Pulmonary lymph node (tissue), 1 donor: ENCODE measurements around a stretch of chr10.

DNA sequence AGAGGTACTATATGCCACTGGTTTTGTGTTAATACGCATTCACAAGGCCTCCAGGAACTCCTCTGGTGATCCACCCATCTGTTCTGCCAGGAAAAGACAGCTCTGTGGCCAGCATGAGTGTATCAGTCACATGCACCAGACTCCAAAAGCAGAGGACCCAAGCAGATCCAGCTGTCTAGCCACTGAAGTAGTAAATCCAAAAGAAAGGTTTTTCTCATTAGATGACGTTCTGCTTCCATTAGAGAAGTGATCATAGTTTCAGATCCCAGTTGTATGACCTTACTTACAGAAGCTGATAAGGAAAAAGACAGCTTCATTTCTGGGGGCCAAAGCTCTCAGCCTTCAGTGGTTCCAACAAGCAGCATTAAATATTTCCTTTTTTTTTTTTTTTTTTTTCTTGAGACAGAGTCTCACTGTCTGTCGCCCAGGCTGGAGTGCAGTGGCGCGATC is 199.5 kb upstream of the CELF2 start:
- PRO-cap: no peak

GRCh38 chr10:10871867-10872784 is 145.5 kb upstream of the CELF2 start:
- PRO-cap: no peak

- PRO-cap: no peak
These were observed 6.9 kb downstream of the CELF2 start for GRCh38 chr10:11024515-11024930.

DNA sequence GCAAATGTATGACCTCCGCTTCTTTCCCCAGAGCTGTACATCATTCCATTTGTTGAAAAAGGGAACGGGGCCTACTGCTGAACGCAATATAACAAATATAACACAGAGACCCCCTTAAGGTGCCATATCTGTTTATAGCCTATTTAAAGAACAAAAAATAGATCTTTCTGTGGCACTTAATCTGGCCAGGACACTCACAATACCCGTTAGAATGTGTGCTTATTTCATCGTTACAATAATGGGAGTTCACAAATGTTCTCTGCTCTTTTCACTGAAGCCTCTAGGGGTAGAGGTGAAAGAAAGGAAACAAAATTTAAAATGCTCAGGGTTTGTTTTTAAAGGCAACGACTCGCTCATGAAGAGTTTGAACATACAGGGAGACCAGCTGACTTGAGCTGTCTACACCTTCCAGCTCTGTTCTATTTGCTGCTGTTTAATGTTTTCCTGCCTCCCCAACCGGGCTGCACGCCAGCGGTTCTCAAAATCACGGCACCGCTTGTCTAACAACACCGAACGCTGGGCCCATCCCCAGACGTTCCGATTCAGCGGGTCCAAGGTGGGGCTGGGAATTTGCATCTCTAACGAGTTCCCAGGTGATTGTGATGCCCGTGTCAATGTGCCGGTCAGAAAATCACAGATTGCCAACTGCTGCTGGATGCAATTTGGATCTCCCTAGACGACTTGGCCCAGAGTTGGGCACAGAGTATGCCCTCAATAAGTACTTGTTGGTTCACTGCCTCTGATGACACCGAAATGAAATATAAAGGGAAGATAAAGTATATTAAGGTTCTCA is 28.2 kb downstream of the CELF2 start:
- PRO-cap: no peak

- PRO-cap: no peak
These were observed 138.9 kb downstream of the CELF2 start for GRCh38 chr10:11156520-11156995.

DNA sequence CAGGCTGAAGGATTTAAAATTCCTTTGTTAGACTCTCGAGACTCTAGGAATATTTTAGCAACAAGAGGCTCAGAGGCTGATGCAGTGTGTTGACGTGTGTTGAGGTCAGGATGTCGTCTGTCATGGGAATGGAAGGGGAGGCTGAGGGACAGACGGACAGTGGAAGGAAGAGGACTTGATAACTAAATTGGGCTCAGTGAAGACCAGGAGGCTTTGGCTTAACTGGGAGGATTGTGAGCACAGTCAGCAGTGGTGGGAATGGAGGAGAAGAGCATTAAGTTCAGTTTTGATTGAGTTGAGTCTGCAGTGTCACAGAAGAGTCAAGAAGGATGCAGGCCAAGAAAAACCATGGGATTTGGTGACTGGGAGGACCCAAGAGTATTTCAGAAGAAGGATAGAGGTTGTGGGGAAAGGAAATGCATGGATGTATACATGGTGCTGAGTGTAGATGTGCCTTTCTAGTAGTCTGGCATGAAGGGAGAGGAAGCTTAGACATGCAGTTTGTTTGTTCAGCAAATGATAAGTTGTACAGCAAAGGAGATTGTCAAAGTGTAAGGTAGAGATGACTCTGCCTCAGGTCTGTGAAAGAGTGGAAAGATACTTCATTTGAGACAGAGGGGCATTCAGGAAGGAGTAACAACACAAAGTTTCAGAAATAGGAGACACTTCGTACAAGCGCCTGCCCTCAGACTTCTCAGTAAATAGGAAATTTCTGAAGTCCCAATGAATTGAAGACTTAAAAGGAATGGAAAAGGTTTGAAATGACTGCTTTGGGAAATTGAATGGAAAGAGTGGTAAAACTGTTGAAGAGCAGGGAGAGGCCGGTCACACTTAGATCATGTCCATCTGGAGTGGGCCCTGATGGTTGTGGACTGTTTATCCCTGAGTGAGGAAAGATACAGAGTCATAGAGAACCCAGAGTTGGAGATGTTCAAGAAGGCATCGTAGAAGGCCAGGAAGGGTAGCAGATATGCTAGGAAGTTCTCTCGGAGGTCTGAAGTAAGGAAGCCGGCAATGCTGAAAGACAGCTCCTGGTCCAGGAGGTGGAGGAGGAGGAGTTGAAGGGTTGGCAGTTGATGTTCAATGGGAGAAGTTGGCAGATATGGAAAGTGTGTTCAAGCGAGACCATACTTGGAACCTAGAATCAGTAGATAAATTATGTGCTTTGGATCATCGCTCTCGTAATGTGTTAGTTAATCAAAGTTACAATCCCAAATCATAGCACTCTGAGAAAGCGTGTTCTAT is 152.4 kb downstream of the CELF2 start:
- PRO-cap: unidirectional peak, plus-strand start at position 151 of the sequence

DNA sequence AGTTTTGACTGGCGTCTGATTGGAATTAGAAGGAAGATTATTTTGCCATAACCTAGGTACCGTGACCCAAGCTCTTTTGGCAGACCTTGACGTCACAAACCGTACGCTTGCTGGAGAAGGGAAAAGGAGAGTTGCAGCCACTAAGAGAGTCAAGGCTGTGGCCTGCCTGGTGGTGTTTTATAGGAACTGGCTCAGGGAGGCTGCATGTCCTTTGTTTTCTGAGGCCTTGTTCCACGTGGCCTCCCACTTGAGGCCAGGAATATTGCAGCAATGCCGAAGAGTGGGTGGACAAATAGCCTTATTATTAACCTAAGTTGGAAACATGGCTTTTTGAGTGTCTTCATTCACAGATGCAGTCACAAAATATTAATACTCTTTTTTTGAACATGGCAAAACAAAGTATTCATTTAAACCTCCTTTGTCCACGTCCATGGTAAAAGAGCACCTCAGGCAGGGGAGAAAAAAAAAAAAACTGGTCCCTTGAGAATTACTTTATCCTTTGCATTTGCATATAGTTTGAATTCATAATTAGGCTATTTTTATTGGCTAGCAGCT is 178.0 kb downstream of the CELF2 start:
- PRO-cap: no peak

GRCh38 chr10:11201856-11202088 is 184.1 kb downstream of the CELF2 start:
- PRO-cap: no peak

DNA sequence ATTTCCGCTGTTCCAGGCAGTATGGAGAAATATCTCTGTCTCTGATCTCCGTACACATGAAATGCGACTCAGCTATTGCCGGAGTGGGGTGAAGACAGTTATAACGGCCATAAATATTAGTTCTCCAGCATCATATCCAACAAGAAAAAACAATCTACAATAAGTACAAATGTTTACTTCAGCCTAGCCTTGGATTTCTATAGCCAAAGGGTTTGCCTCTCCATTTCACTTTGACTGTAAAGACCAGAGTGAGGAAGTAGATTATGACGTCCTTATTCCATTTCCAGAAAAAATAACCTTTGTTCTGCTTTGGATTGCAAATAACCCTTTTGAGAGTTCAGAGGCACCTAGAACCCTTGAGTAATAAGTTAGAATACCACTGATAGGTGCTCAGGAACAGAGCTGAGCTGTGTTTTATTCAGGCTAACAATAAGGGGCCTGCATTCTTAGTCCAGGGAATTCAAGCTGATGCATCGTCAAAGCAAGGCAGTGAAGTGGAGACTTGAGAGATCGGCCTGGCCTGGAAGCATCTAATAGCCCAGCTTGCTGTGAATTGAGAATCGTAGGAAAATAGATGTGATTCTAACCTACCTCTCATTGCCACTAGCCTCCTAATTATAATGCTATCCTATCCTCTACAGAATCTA is 188.2 kb downstream of the CELF2 start:
- PRO-cap: no peak

DNA sequence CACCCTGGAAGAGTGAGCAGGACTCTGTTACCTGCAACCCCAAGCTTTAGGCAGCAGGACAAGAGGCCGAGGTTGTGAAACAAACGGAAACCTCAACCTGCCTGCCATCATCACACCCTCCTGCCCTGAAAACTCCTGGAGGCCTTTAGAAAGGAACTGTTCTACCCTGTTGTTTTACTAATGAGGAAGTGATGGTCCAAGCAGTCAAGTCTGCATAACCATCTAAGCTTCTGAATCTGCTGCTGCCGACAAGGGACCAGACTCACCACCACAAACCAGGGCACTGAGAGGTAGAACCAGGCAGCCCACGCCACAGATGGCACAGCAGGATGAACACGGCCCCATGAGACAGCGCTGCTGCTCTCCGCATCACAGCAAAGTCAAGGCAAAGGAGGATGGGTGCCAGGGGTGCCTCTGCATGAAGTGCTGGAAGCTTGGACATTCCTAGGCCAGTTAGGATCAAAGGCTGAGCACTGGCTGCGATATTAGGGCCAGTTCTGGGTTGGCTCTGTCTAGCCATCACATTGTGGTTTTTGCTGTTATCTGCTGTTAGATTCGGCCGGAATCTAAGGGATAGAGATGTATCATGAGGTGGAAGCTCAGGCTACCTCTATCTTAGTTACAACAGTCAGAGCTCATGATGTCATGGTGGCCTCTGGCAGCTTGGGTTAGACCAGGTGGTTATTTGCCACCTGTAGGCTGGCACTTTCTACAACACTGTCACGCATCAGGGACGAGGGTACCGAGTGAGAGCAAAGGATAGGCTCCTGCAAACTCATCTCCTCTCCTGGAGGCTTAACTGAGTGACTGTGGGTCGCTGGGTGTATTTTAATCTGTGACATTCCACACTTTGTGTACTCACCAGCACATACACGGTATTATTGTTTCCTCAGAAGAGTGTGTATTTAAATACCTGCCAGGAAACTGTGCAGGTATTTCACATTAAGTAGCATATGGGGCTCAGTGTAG is 209.7 kb downstream of the CELF2 start:
- PRO-cap: no peak

DNA sequence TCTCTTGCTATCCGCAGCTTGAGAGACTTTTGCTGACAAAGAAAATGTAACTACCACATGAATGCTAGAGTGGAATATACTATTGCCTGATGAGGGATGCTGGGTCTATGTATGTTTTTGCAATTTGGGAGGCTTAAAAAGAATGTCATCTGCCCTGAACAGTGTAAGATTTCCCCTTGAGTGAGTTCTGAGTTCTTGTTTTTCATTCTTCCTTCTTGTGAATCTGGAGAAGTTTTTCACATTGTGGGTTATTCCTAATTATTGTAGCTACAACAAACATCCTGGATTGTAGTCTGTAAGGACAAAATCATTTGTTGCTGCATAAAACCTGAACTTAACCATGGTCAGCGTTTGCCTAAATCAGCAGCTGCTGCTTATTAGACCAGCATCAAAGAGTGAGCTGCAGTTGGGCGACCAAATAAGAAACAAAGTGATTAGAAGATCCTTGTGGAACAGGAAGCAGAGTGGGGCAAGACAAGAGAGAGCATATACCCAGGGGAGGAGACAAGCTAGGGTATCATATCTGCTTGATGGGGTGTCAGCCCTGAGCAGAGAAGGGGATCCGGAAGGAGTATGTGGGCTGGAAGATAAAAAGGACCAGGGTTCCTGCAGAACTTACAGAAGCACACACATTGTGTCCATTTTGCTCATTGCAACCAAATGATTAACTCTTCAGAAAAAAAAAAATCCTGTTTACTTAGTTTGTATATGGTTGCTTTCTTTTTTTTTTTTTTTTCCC is 213.5 kb downstream of the CELF2 start:
- PRO-cap: no peak

GRCh38 chr10:11242309-11243050 is 224.8 kb downstream of the CELF2 start:
- PRO-cap: no peak

GRCh38 chr10:11546969-11547666 is 64.3 kb downstream of the USP6NL start:
- PRO-cap: no peak

- PRO-cap: unidirectional peak, plus-strand start at chr10:11664386
These were observed 52.7 kb upstream of the USP6NL start for GRCh38 chr10:11664059-11664677.

GRCh38 chr10:11824217-11825464 is 1.5 kb downstream of the PROSER2 start:
- PRO-cap: no peak

- PRO-cap: no peak
These were observed 75.2 kb downstream of the PROSER2 start for GRCh38 chr10:11898048-11899008.

- PRO-cap: bidirectional peak, plus-strand start at chr10:12043226, minus-strand start at chr10:12043180; bidirectional peak, plus-strand start at chr10:12043466, minus-strand start at chr10:12043255
These were observed 636 bp upstream of the UPF2 start for GRCh38 chr10:12043055-12043835.

DNA sequence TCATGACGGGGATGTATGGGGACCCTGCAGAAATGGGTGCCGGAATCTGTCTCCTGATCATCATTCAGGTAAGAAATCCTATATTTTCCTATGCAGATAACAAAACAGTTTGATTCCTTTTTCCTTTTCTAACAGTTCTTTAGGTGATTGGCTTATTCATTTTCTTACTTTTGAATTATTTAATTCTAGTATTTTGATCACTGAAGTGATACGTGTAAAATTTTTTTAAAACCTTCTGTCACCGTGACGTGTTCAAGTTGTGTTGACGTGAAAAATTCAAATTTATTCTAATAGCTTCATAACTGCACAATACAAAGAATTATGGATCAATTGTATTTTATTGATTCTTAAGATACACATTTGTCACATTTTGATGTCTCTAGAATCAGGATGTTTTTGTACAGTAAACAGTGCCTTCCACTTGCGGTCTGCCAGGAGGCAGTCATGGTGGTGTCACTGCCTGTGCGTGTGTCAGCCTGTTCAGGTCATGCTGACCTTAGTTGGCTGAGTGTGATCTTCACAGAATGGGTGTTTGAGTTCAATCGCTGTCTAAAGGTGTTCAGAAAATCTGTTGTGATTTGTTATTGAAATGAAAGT is 20.5 kb downstream of the SEC61A2 start:
- PRO-cap: no peak

- PRO-cap: no peak
These were observed 876 bp downstream of the NUDT5 start for GRCh38 chr10:12194916-12195113.

DNA sequence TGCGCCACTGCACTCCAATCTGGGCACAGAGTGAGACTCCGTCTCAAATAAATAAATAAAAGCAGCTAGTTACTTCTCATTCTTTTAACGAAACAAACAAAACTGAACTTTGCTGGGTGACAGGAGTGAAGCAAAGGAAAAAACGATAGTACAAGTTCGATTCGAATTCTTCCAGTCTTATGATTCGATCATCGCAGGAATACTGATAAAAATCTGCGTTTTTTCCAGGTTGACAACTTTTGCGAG is 654 bp downstream of the NUDT5 start:
- PRO-cap: no peak